LHCN-M2 (cell line): ENCODE measurements around a stretch of chr1.

GRCh38 chr1:232630215-232631151, 550 bp upstream of the SIPA1L2 start:
- RAMPAGE, long total RNA, result no peak

GRCh38 chr1:232631152-232631651, 1.3 kb upstream of the SIPA1L2 start:
- RAMPAGE, long total RNA, result no peak

- RAMPAGE, long total RNA, result no peak
Observed at GRCh38 chr1:232675987-232676294, 46.0 kb upstream of the SIPA1L2 start.

GRCh38 chr1:232678249-232678755, 48.4 kb upstream of the SIPA1L2 start:
- RAMPAGE, long total RNA, result no peak

- RAMPAGE, long total RNA, result no peak
Observed at GRCh38 chr1:232900895-232901399, 49.5 kb upstream of the NTPCR start.

DNA sequence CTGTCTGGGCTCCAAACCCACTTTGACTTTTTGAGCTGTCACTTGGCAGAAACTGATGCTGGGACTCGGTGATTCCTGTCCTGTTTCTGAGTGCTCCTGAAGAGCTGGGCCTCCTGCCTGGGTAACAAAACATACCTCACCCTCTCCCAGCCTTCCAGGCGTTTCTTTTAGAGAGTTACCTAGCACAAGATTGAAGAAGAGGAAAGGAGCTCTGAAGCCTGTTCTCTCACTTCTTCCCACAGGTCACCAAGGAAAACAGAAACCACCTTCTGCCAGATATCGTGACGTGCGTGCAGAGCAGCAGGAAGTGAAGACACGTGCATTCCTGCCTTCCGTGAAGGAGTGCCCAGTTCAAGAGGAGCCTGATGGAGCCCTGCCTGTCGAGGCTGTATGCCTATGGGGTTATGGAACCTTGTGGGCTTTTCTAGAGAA, 27.5 kb downstream of the NTPCR start:
- RAMPAGE, long total RNA, result no peak

- RAMPAGE, long total RNA, result no peak
Observed at GRCh38 chr1:233281935-233282364, 13.6 kb downstream of the PCNX2 start.

DNA sequence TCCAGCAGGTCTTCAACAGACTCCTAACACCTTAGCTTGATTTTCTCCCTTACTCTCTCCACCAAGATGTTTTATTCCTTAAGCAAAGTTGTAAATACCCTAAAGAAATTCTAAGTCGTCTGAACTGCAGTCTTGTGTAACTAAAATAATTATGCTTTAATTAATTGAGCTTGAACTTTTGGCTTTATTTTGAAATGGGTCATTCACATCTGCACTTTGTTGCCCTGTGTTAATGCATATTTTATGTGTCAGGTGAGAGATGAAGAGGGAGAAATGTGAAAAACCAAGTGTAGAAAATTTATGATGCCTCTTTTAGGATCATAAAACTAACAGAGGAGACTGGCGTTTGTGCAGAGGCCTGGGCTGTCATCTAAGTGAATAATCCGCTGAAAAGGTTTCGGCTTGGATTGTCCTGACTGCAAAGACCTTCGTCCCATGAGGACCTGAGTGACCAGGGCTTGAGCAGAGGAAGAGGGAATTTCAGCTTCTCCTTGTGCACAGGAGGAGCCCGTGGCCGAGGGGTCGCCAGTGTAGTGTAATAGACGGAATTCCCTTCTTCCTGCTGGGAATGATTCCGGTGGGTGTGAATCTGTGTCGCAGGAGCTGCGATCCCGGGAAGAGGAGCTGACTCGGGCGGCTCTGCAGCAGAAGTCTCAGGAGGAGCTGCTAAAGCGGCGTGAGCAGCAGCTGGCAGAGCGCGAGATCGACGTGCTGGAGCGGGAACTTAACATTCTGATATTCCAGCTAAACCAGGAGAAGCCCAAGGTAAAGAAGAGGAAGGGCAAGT, 34.1 kb downstream of the MAP3K21 start:
- RAMPAGE, long total RNA, result no peak

DNA sequence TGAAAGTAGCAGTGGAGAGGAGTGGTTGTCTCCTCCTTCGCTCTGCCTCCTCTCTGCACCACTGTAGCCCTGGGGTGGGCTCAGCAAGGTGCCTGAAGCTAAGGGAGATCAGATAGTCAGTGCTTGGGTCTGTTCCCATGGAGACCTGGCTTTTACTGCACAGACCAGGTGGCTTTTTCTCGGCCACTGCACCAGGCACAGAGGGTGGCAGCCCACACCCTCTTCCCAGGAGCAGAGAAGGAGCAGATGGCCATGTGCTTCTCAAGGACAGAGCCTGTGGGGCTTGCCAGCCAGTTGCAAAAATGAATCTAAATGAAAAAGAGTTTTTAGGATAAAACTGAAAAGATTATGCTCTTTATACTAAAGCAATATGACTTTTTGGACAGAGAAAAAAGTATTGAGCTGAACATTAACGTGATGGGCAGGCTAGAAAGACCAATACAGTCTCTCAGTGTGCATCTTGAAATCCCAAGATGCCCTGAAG, 123.3 kb upstream of the KCNK1 start:
- RAMPAGE, long total RNA, result no peak

DNA sequence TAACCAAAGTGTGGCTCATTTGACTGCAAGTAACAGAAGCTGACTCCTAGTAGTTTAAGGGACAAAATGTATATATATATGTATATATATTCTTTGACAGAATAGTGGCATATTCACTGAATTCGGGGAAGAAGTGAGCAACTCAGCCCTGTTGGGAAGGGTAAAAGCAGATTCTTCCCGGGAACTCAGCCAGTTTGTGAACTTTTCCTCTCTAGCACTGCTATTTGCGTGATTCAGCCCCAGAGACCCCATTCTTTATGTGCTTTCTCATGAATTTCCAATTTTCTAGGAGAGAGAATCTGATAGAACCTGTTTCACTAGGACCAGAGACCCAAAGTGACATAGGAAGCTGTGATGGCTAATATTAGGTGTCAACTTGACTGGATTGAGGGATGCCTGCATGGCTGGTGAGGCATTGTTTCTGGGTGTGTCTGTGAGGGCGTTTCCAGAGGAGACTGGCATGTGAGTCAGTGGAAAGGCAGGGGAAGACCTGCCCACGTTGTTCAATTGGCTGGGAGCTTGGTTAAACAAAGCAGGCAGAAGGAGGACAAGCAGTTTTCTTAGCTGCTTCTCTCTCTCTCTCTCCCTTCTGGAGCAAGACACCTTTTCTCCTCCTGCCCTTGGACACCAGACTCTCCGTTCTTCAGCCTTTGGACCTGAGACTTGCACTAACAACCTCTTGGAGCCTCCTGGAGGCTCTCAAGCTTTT, 93.5 kb upstream of the KCNK1 start:
- RAMPAGE, long total RNA, result no peak

DNA sequence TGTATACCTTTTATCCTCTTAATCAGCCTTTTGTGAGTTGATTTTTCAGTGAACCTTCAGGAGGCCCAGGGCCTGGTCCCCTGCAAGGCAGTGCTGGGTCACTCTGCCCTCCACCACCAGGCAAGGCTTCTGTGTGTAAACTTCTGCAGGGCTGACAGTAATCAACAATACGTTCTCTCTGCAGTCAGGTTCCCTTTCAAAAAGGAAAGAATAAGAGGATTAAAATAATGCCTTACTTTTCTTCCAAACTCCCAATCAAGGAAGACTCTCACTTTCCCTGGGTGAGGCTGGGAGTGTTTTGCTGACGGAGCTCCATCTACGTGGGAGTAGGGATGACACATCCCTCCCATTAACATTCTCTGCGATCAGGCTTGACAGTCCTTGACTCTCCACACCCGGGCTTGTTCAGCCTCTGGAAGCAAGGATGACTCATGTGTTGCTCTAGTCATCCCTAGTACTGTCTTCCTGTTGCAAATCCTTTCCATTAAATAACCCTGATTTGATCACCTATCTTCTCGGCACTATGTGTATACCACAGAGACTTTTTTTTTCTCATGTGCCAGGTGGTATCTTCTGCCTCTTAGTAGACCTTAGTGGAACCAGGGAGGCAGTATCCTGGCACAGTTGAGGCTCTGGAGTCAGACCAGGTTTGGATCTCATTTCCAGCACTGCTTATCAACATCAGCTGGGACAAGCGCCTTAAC, 70.3 kb upstream of the KCNK1 start:
- RAMPAGE, long total RNA, result no peak

GRCh38 chr1:233672753-233673155, 58.8 kb downstream of the KCNK1 start:
- RAMPAGE, long total RNA, result no peak

GRCh38 chr1:234315120-234315649, 58.1 kb upstream of the COA6 start:
- RAMPAGE, long total RNA, result no peak

- RAMPAGE, long total RNA, result no peak
Observed at GRCh38 chr1:234402037-234402526, 28.8 kb downstream of the COA6 start.

- RAMPAGE, long total RNA, result no peak
Observed at GRCh38 chr1:234583732-234584916, 25.9 kb downstream of the IRF2BP2 start.

- RAMPAGE, long total RNA, result no peak
Observed at GRCh38 chr1:234624255-234624601, 14.2 kb upstream of the IRF2BP2 start.

DNA sequence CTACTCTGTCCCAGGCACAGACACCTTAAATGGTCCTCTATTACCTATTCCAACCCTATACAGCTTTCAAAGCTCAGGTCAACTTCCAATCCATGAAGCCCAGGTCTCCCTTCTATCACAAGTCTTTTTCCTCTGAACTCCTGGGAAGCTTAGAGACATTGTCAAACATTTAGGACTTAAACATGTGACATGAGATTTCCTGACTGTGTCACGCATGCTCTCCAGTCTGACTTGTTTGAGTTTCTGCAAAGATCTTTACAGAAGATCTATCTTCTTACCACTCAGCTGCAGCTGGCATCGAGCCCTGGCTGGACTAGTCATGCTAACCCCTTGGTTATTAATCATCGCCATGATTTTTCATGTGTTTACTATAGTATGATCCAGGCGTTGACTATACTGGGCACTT, 18.0 kb upstream of the IRF2BP2 start:
- RAMPAGE, long total RNA, result no peak

GRCh38 chr1:234675949-234676690, 66.1 kb upstream of the IRF2BP2 start:
- RAMPAGE, long total RNA, result no peak

DNA sequence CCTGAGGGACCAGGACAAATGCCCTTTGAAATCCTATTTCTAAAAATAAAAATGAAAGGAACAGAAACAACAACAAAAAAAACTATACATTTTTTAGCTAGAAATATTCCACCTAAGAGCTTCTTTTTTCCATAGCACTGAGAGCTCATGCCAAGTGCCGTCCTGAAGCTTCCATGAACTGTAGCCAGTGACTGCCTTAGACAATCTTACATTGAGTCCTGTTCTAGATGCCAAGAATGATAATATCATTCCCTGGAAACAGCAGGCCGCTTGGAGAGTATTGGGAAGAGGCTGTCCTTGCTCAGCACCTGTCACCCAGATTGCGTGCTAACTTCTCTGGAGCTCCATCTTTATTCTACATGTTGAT, 82.9 kb upstream of the IRF2BP2 start:
- RAMPAGE, long total RNA, result no peak

DNA sequence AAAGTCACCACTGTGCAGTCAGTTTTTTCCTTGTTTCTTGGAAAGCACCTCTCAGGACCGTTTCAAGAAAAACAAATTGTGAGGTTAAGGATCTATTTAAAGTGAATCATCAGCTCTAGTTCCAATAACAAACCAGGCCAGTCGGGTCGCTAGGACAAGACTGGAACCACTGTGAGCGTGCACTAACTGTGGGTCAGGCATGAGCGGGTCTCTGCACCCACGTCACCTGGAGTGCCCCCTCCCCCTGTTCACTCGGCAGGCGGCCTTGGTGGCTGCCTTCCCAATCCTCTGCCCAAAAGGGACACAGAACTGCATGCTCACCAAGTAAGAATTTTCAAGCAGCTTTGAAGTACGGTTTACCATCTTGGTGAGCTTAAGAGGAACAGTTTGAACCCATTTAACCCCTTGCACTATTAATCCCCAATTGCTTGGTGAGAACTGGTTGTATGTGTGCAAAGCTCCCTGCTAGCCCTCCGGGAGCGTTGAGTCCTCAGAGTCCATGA, 199.6 kb upstream of the IRF2BP2 start:
- RAMPAGE, long total RNA, result no peak